Mononuclear cell (primary cell): ENCODE measurements around the genes TRIM44 and LRRC4C.

- RRBS, result no CpG with 5 or more reads among the region's 12 CpGs
These were observed 5.1 kb downstream of the CD44 start for GRCh38 chr11:35143701-35144846.

DNA sequence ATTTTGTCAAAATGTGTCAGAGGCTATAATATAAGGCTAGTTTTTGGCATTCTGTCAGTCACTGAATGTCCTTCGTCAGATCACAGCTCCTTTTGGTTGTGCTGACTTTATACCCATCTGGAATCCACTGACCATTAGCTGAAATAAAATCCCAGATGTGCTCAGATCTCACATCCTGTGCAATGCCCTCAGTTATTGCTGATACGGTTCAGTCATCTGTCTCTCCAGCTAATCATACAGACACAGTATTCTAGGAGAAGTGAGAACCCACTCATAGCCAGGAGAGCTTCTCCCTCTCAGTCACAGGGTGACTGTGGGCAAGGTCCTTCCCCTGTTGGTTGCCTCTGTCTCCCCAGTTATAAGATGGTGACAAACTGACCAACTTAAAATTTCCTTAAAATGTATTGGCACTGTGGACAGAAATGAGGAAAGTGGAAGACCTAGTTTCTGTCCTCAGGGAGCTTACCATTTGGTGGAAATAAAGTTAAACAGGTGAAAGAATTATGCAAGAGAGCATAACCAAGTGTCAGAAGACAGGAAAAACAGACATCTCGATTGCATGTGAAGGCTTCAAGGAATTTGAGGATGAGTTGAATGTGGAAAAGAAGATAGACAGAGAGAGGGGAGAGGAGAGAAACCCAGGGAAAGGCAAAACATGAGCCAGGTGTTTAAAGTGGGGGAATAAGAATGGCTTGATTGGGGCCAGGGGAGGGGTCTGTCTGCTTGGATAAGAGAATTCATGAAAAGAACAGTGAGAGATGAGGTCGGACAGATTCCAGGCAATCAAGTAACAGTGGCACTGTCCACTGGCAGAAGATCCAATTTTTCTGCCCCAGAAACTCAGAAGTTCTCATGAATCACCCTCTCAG lies 11.8 kb downstream of the CD44 start:
- RRBS, result no CpG with 5 or more reads among the region's 4 CpGs

- RRBS, result no CpG with 5 or more reads among the region's 10 CpGs
These were observed 27.8 kb downstream of the CD44 start for GRCh38 chr11:35166559-35167309.

- RRBS, result no CpG with 5 or more reads among the region's 1 CpG
These were observed 38.9 kb downstream of the CD44 start for GRCh38 chr11:35177889-35178263.

GRCh38 chr11:35180083-35180713 lies 41.2 kb downstream of the CD44 start:
- RRBS, result no CpG with 5 or more reads among the region's 6 CpGs

DNA sequence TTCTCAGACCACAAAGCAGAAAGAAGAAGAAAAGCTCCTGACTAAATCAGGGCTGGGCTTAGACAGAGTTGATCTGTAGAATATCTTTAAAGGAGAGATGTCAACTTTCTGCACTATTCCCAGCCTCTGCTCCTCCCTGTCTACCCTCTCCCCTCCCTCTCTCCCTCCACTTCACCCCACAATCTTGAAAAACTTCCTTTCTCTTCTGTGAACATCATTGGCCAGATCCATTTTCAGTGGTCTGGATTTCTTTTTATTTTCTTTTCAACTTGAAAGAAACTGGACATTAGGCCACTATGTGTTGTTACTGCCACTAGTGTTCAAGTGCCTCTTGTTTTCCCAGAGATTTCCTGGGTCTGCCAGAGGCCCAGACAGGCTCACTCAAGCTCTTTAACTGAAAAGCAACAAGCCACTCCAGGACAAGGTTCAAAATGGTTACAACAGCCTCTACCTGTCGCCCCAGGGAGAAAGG lies 92.0 kb downstream of the CD44 start:
- RRBS, result no CpG with 5 or more reads among the region's 1 CpG

DNA sequence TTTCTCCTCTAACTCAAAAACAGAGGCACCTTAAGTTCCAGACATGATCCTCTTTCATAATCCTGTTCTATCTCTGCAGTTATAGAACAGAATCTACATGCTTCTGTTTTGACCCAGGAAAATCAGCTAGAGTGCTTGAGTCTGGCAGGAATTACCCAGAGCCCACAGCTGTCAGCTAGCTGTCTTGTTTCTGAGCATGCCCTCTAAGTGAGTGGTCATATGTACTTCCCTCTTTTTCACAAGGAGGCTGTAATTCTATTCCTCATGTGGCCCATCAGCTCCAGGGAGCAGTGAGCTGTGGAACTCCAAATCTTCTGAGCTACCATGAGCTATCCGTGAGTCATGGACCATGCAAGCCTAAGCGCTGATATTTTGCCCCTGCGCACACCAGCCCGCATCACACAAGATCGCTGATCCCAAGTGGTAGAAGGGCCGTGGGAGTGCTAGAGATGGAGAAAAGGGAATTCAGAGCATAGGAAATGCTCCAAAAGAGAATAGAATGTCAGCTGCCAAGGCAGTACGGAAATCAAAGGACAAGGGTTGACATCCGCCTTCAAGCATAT lies 5.4 kb downstream of the FJX1 start:
- RRBS, result no CpG with 5 or more reads among the region's 8 CpGs

- RRBS, result 2% methylated on average over 23 of the region's 36 CpGs
These were observed at the start of gene TRIM44 for GRCh38 chr11:35662558-35662945. Gene TRIM44 (plus strand): TSS chr11:35662775.

- RRBS, result no CpG with 5 or more reads among the region's 7 CpGs
These were observed 40.0 kb downstream of the TRIM44 start for GRCh38 chr11:35702576-35702874.

GRCh38 chr11:36007277-36007716 lies 63.4 kb downstream of the LDLRAD3 start:
- RRBS, result no CpG with 5 or more reads among the region's 4 CpGs

- RRBS, result no CpG with 5 or more reads among the region's 8 CpGs
These were observed 129.6 kb downstream of the LDLRAD3 start for GRCh38 chr11:36073294-36073969.

GRCh38 chr11:36091158-36091636 lies 147.3 kb downstream of the LDLRAD3 start:
- RRBS, result no CpG with 5 or more reads among the region's 6 CpGs

DNA sequence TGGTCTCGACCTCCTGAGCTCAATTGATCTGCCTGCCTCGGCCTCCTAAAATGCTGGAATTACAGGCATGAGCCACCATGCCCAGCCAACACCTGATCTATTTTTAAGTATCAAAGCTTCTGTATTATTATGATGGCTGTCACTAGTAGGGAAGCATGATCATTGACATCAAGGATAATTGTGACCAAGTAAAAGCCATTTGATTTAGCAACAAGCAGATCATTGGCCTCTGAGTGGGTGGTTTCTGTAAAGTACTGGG lies 60.0 kb downstream of the PRR5L start:
- RRBS, result no CpG with 5 or more reads among the region's 2 CpGs

DNA sequence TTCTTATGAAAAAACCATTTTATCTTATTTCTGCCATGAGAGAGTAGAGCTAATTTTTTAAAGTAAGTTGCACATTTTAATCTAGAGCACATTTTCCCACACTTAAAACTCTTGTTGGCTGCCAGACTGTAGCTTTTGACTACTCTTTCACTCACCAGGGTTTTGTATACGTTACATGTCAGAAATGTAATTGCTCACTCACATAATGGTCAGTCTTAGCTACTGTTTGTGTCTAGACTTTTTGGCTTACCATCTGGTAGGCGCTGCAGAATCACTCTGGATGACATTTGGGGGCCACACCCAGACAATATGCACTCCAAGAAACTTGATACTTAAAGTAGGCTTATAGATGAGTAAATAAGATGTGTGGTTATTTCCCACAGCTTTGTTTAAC lies 88.9 kb downstream of the PRR5L start:
- RRBS, result no CpG with 5 or more reads among the region's 2 CpGs

DNA sequence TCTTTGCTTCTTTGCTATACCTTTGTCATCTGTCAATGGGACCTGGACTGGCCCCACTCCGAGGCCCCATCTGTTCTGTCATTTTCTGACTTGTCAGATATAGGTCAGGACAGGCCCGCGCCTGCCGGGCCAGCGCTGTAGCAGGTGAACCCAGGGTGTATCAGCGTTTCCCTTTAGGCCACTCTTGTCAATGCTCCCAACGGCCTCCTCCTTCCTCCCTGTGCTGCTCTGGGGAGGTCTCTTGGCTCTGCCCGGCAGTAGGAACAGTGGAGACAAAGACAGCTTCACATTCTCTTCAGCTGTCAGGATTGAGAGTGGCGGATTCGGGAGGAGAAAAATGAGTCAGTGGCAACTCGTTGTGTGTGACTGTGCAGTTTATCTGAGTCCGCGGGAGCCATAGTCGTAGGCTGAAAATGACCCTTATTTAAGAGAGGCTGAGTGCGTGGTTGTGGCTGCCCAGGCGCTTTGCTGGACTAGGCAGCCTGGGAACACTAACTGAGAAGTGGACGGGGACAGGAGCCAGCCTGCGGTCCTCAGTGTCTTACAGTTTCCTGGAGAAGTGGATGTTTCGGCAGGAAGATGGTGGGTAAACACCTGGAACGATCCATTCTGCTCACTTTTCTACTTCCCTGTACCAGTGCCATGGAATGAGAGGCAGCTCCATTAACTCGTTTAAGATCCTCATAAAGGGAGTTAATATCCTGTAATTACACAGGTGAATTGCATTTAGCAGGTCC lies 102.3 kb downstream of the PRR5L start:
- RRBS, result no CpG with 5 or more reads among the region's 21 CpGs

GRCh38 chr11:36409068-36409667 lies 100.9 kb downstream of the TRAF6 start:
- RRBS, result no CpG with 5 or more reads among the region's 7 CpGs

DNA sequence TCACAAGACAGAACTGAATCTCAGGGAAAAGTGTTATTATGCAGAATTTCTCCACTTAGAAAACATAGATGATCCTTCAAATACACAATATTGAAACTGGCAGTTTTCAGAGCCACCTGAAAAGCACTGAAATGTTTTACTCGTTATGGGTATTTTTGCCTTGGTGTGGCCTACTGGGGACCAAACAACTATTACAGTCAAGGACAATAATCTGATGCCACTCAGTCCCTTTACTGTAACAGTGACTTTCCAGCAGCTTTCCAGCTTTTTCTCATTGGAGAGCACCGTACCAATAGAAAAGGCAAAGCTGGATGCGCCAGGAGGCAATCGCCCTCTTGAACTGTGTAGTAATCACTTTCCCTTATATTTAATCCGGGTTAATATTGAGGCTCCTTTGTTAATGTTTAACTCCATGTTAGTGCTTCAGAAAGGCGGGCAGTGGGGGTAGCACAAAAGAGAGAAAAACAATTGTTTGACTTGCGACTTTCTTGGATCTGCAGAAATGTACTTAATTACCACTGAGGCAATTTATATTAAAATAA lies 81.8 kb downstream of the LRRC4C start:
- RRBS, result no CpG with 5 or more reads among the region's 7 CpGs

DNA sequence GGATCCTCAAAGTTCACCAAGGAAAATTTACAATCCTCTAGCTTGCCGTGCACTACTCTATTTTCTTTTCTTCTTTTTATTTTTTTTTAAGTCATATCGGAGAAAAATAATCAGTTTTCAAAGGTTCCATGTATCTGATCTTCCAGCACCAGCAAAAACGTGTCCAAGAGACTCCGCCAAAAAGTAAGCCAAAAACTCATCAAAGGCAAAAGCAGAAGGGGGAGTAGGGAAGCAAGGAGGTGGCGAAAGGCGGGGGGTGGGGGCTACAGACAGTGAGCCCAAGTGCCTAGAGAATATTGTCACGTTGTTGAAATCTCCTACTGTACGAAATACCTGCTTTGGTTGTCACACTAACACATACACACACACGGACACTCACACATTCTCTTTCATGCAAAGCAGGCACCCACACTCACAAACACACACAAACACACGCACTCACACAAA lies at the start of gene LRRC4C:
Gene LRRC4C, minus strand, starts transcription at position 213 of the 447 bp plus-strand sequence.
- RRBS, result no CpG with 5 or more reads among the region's 10 CpGs

DNA sequence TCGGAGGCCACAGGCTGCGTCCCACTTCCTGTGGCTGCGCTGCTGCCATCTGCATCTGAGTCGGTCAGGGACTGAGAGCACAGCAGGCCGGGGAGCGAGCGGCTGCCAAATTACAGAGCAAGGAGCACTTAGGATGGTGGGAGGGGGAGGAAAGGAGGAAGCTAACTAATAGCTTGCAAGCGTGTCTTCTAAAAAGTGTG lies 42.6 kb upstream of the API5 start:
- RRBS, result no CpG with 5 or more reads among the region's 8 CpGs

DNA sequence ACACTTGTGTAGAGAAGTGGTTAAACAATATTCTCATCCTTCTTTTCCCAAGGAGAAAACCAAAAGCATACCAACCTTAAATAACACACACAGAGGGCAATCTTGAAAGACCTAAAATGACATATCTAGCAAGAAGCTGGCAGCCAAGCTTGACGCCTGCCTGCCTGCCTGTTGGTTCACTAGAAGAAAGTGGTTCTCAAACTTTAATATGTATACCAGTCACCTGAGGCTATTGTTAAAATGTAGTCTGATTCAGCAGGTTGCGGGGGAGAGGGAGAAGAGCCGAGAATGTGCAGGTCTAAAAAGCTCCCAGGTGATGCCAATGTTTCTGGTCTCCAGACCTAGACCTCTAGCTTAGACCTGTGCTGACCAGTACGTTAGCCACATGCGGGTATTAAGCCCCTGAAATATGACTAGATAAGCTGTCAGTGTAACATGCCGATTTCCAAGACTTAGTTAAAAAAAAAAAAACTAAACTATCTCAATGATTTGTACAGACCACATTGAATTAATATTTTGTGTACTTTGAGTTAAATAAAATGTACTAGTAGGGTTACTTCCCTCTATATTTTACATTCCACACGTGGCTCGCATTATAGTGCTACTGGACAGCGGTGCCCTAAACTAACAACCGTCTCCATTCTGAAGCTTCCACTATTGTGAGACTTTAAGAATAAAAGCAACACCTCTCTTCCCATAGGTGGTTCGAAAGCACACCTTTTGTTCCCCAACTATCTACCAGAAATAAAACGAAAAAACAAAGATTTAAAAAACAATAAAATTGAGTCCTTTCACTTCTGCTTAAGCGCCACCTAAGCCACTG lies 654 bp upstream of the TTC17 start:
- RRBS, result no CpG with 5 or more reads among the region's 13 CpGs